Heart right ventricle (tissue), 2 donors: ENCODE results near the genes PPP2R3B and CRLF2.

DNA sequence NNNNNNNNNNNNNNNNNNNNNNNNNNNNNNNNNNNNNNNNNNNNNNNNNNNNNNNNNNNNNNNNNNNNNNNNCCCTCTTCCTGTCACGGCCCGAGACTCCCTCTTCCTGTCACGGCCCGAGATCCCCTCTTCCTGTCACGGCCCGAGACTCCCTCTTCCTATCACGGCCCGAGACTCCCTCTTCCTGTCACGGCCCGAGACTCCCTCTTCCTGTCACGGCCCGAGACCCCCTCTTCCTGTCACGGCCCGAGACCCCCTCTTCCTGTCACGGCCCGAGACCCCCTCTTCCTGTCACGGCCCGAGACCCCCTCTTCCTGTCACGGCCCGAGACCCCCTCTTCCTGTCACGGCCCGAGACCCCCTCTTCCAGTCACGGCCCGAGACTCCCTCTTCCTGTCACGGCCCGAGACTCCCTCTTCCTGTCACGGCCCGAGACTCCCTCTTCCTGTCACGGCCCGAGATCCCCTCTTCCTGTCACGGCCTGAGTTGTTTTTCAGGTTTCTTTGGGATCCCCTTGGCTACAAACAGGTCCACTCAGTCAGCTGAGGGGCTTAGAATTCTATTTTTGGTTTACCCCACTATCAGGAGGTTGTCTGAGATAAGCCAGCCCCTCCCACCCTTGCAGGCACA is 186.3 kb upstream of the PLCXD1 start:
- PRO-cap, 2 experiments, result no peak in any of the 2 experiments

- PRO-cap, 2 experiments, result no peak in any of the 2 experiments
These were observed 16.3 kb upstream of the PLCXD1 start for GRCh38 chrX:264815-265381.

GRCh38 chrX:317827-318268 is 748 bp downstream of the GTPBP6 start:
- PRO-cap, 2 experiments, result peak in 2 of 2 experiments; most common minus-strand start chrX:318163 (in 1)

GRCh38 chrX:349284-349870 is 30.8 kb upstream of the GTPBP6 start:
- PRO-cap, 2 experiments, result no peak in any of the 2 experiments

- PRO-cap, 2 experiments, result peak in 2 of 2 experiments; most common plus-strand start chrX:386983 (in 1); most common minus-strand start chrX:387176 (in 2)
These were observed at the start of gene PPP2R3B for GRCh38 chrX:386458-387609. PPP2R3B (minus strand) TSS chrX:386907.

GRCh38 chrX:499652-500644 is 113.2 kb upstream of the PPP2R3B start:
- PRO-cap, 2 experiments, result no peak in any of the 2 experiments

DNA sequence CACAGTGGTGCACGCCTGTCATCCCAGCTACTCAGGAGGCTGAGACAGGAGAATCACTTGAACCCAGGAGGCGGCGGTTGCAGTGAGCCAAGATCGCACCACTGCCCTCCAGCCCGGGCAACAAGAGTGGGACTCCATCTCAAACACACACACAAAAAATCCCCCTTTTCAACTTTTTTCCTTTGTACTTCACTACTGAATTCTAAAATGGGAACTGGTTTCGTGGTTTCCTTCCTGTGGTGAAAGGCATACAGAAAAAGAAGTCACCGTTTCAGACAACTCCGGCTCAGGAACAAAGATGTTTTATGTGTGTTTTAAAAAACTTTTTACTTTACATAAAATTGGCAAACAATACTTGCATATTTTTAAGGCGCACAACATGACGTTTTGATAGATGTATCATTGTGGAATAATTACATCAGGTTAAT is 186.2 kb downstream of the CRLF2 start:
- PRO-cap, 2 experiments, result no peak in any of the 2 experiments

DNA sequence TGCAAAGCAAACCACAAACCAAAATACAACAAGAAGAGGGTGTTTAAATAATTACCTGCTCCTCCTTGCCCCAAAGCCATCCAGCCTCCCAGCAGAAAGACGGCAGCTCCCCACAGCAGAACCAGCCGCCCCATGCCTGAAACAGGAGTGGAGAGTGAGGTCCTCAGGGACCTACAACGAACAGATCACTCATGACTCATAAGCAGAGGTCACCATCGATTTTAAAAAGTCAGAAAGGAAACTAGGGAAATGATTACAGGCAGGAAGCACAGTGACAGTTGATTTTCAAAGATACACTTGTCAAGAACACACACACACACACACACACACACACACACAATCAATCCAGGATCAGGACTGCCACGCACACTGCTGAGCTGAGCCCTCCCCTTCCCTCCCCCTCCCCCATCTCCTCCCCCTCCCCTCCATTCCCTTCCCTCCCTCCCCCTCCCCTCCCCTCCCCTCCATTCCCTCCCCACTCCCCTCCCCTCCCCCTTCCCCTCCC is at the start of gene CRLF2:
Gene CRLF2, minus strand, starts transcription at position 149 of the 505 bp plus-strand sequence.
- PRO-cap, 2 experiments, result no peak in any of the 2 experiments

- PRO-cap, 2 experiments, result no peak in any of the 2 experiments
These were observed 6.8 kb downstream of the SLC25A6 start for GRCh38 chrX:1384798-1385926.

GRCh38 chrX:1394908-1395612 is 3.1 kb upstream of the SLC25A6 start:
- PRO-cap, 2 experiments, result no peak in any of the 2 experiments

- PRO-cap, 2 experiments, result no peak in any of the 2 experiments
These were observed 13.5 kb upstream of the SLC25A6 start for GRCh38 chrX:1405240-1405892.

DNA sequence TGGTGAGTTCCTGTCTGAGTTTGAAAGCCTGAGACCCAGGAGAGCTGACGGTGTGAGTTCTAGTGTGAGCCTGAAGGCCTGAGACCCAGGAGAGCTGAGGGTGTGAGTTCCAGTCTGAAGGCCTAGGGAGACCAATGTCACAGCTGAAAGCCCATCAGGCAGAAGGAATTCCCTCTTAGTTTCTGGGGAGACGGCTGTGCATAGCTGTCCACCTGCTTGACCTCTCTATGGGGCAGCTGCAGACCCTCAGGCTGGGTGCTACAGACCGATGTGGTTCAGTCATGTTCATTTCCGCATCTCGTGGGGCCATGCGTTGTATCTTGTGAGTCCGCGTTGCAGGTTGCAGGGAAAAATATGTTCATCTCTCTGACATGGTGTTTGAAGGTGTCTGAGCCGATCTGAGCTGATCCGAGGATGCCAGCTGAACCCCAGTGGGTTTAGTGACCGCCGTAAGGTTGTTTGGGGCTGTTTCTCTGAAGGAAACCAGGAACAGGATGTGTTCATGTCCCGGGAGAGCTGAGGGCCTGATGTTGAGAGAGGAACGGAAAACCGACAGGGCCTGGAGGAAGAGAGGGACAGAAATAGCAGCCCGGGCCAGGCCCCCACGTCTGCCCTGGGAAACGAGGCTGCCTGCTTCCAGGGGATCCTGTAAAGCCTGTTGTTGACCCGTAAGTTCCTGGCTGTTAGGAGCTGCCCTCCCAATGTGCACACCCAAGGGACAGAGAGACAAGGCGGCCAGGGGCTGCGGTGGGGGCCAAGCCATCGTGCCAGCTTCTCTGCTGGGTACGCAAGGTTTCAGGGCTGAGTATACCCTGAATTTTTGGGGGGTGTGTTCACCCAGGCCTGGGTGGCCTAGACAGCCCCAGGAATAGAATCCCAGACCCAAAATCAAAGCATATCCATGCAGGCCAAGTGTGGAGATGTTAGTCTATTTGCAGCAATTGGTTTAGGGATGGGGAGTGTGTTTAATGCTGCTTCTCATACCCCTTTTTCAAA is 9.8 kb upstream of the P2RY8 start:
- PRO-cap, 2 experiments, result no peak in any of the 2 experiments

GRCh38 chrX:2342528-2342725 is 158.3 kb downstream of the DHRSX start:
- PRO-cap, 2 experiments, result peak in 2 of 2 experiments; most common plus-strand start chrX:2342630 (in 1)

- PRO-cap, 2 experiments, result peak in 1 of 2 experiments; most common minus-strand start chrX:2371019 (in 1)
These were observed 129.9 kb downstream of the DHRSX start for GRCh38 chrX:2370672-2371384.

- PRO-cap, 2 experiments, result no peak in any of the 2 experiments
These were observed 36.8 kb downstream of the DHRSX start for GRCh38 chrX:2463911-2464358.

DNA sequence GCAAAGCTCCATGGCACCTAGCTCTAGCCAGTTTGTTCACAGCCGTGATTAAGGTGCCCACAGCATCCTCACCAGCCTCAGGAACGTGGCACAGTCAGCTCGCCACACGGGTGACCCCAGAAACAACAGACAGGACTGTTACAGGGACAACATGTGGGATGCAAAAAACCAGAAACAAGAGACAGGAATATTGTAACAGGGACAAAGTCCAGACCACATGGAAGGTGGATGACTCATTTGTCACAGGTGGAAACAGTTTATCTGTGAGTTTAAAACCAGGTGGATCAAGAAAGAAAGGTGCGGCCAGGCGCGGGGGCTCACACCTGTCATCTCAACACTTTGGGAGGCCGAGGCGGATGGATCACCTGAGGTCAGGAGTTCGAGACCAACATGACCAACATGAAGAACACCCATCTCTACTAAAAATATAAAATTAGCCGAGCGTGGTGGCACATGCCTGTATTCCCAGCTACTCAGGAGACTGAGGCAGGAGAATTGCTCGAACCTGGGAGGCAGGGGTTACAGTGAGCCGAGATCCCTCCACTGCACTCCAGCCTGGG is 23.4 kb downstream of the DHRSX start:
- PRO-cap, 2 experiments, result no peak in any of the 2 experiments

DNA sequence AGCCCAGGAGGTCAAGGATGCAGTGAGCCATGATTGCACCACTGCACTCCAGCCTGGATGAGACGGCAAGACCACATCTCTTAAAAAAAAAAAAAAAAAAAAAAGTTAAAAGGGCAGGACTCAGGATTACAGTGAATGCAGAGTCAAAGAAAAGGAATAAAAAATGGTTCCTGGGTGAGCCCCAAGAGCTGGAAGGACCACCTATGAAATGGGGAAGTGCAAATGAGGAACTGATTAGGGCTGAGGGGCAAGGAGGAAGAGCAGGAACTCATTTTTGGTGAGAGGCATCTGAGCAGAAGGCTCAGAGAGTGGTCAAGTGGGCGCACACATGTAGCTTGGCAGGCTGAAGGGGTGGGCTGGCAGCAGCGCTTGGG is 49.9 kb downstream of the PRKX start:
- PRO-cap, 2 experiments, result no peak in any of the 2 experiments

DNA sequence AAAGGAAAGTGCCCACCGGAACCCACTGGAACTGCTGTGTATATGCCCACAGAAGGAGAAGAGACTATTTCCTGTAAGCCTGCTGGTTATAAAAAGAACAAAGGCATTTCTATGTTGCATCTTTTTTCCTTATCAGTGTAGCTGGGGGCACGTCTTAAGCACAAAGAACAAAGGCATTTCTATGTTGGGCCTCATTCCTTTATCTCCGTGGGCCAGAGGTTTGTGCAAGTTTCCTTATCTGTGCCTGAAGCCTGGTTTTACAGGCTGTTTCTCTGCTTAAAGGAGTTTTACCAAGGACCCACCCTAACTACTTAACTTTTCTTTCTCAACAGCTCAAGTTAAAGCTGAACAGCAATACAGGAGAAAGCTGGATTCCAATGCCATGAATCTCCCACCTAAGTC is 1176.6 kb downstream of the NLGN4X start:
- PRO-cap, 2 experiments, result no peak in any of the 2 experiments

DNA sequence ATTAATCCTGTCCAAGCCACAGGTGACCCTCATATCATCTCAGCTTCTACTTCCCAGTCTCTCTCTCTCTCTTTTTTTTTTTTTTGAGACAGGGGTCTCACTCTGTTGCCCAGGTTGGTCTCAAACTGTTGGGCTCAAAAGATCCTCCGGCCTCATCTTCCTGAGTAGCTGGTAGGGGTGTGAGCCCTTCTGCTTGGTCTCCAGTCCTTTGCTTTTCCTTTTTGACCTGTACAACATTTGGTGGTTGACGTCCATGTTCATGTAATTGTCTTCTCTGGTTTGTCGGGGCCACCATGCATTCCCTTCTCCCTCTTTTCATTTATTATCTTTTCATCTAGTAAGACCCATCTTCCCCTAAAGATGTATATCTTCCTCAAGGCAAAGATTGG is 105.7 kb upstream of the STS start:
- PRO-cap, 2 experiments, result no peak in any of the 2 experiments

- PRO-cap, 2 experiments, result no peak in any of the 2 experiments
These were observed 58.3 kb upstream of the STS start for GRCh38 chrX:7089128-7089771.